Non-pigmented ciliary epithelial cell (primary cell): Measurements from ENCODE around the genes CST7 and ABHD12.

GRCh38 chr20:23626302-23626639 lies 11.5 kb downstream of the CST3 start:
- RRBS, result no CpG with 5 or more reads among the region's 3 CpGs

DNA sequence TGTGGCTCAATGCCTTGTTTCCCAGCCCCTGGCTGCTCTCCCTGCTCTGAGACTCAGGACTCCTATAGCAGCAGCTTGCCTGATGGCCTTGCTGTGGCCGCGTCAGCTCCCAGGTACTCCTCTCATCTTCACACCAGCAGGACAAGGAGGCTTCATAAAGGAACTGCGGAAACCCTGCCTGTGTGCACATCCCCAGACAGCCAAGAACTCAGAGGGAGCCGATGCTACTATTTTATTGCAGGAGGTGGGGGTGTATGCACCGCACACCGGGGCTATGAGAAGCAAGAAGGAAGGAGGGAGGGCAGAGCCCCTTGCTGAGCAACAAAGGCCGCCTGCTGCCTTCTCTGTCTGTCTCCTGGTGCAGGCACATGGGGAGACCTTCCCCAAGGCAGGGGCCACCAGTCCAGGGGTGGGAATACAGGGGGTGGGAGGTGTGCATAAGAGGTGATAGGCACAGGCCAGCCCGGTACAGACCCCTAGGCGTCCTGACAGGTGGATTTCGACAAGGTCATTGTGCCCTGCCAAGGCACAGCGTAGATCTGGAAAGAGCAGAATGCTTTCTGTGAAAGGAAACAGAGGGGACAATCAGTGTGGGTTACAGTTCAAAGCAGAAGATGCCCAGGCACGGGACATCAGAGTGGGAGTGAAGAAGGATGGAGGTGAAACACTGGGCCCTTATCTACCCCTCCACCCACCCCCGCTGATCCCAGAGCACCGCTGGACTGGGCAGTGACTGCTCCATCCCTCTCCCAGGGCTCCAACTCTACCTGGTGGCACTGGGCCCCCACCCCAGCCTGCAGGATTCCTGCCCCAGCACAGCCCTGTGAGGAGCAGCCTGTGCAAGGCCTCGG lies 4.1 kb downstream of the CST3 start:
- RRBS, result no CpG with 5 or more reads among the region's 15 CpGs

- RRBS, result no CpG with 5 or more reads among the region's 9 CpGs
Observed at GRCh38 chr20:24027135-24027735, 38.7 kb upstream of the GGTLC1 start.

DNA sequence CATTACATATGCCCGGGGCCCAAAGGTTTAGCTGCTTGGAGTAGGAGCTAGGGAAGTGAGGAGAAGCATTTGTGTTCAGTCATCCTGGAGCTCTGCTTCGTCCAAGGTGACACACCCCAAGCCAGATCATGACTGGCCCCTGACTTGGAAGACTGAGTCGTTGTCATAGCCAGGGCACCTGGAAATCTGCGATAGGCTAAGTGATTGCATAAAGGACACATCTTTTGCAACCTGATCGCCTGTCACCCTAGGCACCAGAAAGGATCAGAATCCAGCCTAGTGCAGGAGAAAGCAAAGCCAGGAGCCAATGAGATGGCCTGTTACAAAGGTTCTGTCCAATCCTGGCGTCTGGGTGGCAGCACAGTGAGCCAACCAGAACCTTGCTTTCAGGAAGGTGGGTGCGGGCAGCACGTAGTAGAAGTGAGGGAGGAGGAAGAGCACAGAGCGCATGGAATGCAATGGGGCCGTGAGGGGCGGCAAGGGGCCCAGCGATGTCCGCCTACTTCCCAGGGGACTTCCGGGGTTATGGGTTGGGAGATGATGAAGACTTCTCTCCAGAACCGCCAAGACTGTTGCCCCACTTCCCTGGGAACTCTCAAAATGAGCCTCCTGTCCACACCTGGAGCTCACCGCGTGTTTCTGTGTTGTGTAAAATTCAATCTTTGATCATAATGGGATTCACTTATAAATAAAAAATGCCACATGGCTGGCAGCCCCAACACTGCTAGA lies 120.5 kb upstream of the GGTLC1 start:
- RRBS, result no CpG with 5 or more reads among the region's 17 CpGs

- RRBS, result 89% methylated on average over 3 of the region's 17 CpGs
Observed at GRCh38 chr20:24948842-24949583, at the start of gene CST7. TSS of gene CST7 (plus strand) at chr20:24949269.

GRCh38 chr20:24965009-24965781 lies 16.1 kb downstream of the CST7 start:
- RRBS, result no CpG with 5 or more reads among the region's 7 CpGs

DNA sequence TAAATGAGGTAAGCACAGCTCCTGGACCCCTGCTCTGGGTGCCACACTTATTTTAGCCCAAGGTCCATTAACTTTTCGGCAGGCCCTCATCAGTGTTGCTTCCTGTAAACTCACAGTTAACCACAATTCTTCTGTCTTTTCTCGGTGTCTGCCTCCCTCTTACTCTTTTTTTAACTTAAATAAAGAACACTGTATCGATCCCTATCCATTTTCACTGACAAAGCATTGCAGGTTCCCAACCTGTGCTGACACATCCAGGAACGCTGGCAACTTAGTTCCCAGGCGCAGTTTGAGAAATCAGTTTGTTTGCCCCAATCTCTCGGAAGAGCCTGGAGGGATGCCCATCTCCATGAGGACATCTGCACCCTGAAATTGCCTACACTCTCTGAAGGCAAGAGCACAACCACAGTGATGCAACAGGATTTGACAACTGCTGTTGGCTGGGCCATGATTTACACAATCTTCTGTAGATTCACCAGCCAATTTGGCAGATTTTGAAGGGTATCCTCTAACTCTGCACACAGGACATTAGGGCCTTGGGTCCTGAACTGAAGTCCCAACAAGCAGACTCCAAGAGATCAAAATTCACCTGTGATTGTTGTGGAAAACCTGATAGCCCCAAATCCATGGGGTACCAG lies 3.5 kb downstream of the APMAP start:
- RRBS, result no CpG with 5 or more reads among the region's 6 CpGs

DNA sequence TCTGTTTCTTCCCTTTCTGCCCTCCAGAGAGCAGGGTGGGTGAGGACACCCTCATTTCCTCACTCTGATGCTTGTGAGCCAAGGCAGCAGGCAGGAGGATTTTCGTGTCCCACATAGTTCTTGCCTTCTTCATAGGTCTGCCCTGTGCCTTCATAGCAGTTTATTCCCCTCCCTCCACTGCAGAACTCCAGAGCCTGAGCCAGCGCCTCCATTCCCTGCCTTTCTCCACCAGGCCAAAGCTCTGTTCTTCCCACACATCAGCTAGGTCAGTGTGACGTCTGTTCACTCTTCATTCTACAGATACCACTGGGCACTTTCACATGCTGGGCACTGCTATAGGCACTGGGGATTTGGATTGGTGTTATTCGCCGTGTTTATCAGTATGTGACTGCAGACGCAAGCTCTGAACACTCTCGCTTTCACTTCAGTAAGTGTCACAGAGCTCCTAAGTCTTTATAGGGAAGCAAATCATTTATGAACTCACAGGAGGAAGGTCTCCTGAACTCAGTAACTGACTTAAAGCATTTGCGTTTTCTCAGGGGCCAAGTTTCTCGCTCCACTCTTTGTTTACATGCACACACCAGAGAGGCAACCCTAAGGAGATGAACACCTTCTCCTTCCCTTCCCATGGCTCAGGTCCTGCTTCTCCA lies 6.1 kb upstream of the APMAP start:
- RRBS, result no CpG with 5 or more reads among the region's 9 CpGs

- RRBS, result no CpG with 5 or more reads among the region's 9 CpGs
Observed at GRCh38 chr20:25006350-25006920, 13.9 kb upstream of the APMAP start.

DNA sequence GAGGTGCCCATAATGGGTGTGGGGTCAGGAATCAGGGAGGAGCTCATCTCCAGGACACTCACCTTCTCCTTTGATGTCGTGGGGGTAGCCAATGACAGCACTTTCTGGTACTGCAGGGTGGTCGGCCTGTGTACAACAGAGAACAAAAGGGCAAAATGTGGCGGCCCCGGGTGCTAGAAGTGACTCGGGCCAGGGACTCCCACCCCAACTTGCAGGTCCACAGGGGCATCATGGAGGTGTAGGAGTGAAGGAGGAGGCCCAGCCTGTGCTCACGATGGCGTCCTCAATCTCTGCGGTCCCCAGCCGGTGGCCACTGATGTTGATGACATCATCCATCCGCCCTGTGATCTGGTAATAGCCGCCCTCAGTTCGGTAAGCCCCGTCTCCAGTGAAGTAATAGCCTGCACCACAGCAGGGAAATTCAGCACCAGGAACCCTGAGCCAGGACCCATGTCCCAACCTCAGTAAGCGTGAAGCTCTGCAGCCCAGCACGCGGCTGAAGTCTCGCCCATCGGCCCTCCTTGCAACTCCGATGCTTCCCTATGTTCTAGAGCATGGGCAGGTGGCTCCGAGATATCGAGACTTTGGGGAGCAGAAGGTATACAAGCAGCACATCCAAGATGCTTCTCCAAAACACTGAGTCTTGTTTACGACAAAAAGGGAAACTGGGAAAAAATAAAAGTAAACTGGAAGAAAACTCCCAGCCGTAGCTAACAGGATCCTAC lies 20.1 kb upstream of the APMAP start:
- RRBS, result no CpG with 5 or more reads among the region's 23 CpGs

DNA sequence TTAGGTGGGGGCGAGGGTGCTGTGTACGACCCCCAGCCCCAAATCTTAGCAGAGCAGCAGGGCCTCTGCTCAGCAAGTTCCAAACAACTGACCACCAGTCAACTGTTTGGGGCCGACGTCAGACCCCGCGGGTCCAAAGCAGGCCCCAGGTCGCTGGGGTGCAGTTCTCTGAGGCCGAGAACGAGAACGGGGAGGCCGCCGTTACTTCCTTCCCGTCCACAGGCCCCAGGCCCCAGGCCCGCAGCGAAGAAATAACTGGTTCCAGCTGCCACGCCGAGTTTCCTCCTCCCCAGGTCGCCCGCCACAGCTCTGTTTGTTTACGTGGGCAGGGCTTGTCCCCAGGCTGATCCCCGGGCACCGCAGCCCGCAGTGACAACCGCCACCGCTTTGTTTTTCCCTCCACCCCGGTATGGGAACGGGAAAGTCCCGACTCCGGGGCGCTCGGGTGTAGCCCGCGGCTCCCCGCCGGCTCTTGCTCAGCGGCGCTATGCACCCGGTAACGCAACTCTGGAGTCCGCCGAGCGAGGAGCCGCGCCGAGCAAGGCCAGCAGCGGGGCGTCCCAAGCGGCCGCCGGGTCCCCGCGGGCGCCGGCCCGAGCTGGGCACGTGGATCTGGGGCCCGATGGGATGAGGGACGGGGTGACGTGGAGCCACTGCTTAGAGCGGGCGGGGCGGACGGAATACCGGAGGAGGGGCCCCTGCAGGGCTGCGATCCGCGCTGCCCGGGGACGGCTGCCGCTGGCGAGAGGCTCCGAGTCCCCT lies 799 bp downstream of the ACSS1 start:
- RRBS, result 1% methylated on average over 29 of the region's 72 CpGs

GRCh38 chr20:25076708-25077028 lies 5.3 kb downstream of the VSX1 start:
- RRBS, result no CpG with 5 or more reads among the region's 4 CpGs

GRCh38 chr20:25233042-25233436 lies 14.8 kb upstream of the PYGB start:
- RRBS, result no CpG with 5 or more reads among the region's 6 CpGs

DNA sequence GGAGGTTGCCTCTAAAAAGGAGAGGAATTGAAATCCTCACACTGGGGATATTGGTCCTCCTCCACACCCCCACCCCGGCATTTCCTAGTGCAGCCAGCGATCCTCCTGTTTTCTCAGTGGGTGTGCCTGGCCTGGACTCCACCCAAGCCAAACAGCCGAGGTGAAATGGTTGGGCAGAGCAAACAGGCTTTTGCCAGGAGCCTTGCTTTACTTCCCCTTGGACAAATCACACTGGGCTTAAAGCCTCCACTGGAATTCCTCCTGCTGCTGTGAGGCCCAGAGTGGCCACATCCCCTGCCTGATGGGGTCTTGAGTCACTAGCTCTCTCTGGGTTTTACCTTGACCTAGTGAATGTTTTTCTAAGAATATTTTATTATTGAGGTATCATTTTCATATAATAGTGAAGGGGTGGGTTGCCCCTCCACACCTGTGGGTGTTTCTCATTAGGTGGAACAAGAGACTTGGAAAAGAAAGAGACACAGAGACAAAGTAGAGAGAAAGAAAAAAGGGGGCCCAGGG lies 14.4 kb upstream of the PYGB start:
- RRBS, result no CpG with 5 or more reads among the region's 3 CpGs

- RRBS, result no CpG with 5 or more reads among the region's 8 CpGs
Observed at GRCh38 chr20:25237660-25238394, 10.1 kb upstream of the PYGB start.

- RRBS, result no CpG with 5 or more reads among the region's 12 CpGs
Observed at GRCh38 chr20:25306065-25307219, 58.6 kb downstream of the PYGB start.

GRCh38 chr20:25354113-25354493 lies 36.5 kb downstream of the ABHD12 start:
- RRBS, result no CpG with 5 or more reads among the region's 4 CpGs

- RRBS, result no CpG with 5 or more reads among the region's 3 CpGs
Observed at GRCh38 chr20:25366752-25367312, 23.8 kb downstream of the ABHD12 start.

DNA sequence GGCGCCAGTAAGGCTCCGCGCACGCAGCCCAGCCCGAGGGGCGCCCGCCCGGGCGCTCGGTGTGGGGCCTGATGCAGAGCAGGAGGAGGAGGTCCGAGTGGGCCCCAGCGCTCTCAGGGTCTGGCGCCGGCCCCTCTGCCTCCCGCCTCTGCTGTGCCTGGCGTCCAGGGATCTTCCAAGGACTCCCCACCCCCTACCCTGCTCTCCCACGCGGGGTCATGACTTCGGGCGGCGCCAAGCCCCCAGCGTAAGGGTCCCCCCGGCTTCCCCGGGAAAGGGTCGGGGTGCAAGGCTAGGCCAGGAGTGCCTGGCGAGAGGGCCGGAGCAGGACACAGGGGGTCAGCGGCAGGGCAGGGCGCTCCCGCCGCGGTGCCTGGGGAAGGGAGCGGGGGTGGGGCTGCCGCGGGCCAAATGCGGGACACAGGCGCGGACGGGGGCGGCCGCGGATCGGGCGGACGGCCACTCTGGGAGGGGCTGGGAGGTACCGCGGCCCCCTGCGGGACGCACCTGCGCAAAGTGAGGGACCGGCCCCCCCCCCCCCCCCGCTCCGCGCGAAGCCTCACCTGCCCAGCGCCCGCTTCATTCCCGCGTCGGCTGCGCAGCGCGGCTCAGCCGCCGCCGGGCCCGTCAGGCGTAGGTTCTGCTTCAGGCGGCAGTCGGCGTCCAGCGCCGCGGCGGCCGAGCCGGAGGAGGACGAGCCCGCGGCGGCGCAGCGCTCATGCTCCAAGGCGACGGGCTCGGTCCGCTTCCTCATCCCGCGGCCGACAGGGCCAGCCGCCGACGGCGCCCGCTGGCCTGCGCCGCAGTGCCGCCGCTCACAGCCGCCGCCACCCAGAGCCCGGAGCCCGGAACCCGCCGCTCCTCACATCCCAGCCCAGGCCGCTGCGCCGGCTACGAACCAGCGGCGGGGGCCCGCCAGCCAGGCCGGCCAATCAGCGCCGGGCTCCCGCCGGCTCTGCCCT lies at the start of gene ABHD12:
ABHD12 (minus strand) TSS at position 886 of the 962 bp plus-strand sequence.
- RRBS, result 2% methylated on average over 41 of the region's 117 CpGs